LUHMES (cell line): ENCODE data around the genes SERINC2 and CCDC28B.

DNA sequence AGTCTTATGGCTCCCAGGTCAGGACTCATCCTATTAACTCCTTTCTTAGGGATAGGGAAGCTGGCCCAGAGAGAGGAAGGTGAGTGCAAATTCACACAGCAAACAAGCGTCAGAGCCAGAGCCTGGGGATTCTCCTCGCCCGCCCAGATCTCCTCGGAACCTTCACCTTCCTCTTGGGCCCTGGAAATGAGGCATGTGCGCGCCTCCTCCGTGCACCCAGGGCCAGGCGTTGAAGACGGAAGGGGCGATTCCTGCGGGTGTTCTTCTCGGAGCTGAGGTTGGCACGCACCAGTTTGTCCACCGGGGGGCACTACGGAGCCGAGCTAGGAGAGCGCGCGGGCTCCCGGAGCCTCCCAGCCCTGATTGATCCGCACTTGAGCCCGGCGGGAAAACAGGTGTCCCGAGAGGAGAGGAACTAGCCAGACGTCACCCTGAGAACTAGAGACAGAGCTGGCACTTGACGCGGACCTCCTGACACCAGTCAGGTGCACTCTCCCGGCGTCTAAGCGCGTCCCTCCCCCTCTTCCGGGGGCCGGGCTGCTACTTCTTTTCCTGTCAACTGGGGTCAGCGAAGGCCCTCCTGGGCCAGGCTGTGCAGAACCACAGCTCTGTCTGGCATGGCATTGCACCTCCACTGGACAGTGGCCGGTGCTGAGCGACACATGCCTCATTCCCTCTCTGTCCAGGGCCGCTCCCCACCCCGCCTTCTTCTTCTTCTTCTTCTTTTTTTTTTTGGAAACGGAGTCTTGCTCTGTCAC, 18.3 kb upstream of the SERINC2 start:
- PRO-cap: bidirectional peak, plus-strand start at position 367 of the sequence, minus-strand start at position 235 of the sequence

DNA sequence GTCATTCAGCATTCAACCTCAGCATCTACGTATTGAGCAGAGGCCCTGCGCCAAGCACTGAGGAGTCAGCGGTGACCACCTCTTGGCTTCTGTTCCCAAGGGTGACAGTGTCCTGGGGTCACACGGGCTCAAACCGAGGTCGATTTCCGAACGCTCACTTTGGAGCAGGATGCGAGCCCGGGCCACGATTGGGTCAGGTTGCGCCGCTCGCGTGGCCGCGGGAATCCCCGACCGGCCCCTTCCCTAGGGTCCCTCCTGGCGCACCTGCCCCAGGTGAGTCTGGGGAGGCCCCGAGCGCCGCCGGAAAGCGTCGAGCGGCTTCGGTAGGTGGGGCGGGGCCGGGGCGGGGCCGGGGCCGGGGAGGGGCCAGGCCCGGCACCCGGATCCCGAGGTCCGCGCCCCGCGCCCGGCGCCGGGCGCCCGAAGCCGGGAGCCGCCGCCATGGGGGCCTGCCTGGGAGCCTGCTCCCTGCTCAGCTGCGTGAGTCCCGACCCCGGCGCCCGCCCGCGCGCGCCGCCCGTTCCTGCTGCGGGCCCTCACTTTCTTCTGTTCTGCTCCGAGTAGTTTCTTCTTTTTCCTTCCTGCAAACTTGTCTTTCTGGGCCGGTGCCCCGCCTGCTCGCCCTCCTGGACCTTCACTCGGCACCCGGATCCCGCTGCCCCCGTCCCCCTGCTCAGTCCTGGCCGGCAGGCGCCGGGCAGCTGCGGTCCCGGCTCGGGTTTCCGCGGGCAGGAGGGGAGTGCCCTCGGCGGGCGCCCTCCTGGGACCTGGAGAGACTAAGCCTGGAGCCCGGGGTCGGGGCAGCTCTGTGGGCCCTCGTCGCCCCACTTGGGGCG, at the start of gene SERINC2:
Gene SERINC2, plus strand, starts transcription at position 389 of the 836 bp plus-strand sequence.
- PRO-cap: unidirectional peak, plus-strand start at position 361 of the sequence; unidirectional peak, plus-strand start at position 388 of the sequence

DNA sequence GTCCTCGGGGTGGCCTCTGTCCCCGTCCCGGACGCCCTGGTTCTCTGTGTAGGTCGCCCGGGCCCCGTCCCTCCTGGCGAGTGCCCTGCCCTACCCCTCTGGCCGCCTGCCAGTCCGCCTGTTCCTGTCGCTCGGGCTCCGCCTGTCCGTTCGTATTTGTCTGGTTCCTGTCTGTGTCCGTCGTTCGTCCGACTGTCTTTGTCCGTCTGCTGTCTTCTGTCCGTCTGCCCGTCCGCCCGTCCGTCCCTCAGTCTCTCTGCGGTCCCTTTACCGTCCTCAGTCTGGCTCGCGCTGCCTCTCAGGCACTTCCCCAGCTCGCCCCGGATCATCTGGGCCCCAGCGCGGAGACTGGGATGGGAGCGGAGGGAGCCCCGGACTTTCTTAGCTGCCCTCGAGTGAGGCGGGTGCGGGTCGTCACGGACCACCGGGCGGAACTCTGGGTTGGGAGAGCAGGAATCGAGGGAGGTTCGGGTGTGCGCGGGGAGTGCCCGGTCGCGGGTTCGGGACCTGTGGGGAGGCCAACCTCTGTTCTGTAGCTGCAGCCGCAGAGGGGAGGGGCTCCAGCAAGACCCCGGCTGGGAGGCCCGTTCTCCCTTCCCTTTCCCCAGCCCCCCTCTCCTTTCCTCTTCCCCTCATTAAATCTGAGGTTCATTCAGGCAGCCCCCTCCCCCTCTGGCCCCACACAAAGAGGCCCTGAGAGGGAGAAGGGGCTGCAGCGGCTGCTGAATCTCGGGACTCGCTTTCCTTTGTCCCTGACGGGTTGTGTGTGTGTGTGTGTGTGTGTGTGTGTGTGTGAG, 846 bp downstream of the SERINC2 start:
- PRO-cap: bidirectional peak, plus-strand start at position 152 of the sequence, minus-strand start at position 83 of the sequence

DNA sequence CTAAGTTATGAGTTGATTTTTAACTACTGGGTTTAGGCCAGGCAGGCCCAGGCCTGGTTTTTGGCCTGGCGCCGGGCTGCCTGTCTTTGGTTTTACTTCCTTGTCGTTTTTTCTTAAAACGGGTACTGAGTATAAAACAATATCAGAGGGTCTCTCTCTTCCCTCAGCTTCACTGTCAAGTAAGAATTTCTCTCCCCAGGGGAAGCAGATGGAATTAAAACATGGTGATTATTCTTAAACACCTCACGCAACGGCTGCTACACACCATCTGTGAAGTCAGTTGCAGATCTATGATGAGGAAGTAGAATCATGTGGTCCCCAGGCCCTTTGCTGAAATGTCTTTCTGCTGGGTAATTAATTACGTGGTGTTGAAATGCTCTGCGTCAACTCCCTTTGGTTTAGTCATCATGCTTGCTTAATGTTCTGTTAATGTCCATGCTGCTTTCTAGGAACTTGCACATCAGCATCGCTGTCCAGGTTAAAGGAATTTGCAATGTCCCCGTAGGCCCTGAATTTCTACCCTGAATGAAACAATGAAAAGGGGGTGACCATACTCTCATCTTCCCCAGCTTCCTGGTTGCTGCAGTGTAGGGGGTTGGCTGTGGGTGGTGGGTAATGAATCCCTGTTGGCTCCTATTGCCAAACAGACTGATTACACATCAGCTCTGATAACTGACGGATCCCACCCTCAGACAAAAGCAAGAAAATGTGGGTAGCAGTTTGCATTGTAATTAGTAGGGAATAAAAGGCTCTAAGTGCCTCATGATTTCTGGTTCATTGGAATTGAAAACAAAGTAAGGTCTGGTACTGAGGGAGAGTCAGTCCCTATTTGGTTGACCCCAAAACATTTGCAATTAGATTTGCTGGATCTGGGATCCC, 70.4 kb downstream of the SERINC2 start:
- PRO-cap: bidirectional peak, plus-strand start at position 278 of the sequence, minus-strand start at position 273 of the sequence

- PRO-cap: no peak
Observed at GRCh38 chr1:31505550-31506358, 70.6 kb upstream of the TINAGL1 start.

DNA sequence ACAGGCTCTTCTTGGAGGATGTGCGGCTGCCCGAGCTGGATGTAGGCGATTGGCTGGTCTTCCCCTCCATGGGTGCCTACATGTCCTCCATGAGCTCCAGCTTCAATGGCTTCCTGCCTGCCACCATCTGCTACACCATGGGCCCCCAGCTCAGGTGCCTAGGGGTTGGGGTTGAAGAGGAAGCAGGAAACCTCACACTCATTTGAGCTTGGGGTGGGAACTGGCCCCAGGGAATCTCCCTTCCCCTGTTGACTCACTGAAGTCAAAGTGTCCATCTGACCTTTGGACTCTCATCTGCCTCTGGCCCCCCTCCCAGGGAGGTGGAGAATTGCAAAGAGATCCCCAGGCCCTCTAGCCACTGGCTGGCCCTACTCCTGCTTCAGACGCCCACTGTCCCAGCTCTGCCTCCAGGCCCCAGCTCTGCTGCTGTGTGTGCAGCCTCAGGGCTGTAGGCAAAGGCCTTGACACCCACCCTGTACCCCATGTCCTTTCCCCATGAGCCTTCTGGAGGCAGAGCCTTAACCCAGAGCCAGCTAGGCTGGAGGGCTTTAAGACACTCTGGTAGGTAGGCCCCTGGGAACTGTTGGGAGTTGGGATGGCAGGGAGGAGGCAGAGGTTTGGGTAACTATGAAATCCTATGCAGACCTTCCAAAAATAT, 67.1 kb upstream of the TINAGL1 start:
- PRO-cap: no peak

GRCh38 chr1:31511078-31511532, 65.2 kb upstream of the TINAGL1 start:
- PRO-cap: no peak

- PRO-cap: no peak
Observed at GRCh38 chr1:31617250-31617526, 301 bp upstream of the HCRTR1 start.

DNA sequence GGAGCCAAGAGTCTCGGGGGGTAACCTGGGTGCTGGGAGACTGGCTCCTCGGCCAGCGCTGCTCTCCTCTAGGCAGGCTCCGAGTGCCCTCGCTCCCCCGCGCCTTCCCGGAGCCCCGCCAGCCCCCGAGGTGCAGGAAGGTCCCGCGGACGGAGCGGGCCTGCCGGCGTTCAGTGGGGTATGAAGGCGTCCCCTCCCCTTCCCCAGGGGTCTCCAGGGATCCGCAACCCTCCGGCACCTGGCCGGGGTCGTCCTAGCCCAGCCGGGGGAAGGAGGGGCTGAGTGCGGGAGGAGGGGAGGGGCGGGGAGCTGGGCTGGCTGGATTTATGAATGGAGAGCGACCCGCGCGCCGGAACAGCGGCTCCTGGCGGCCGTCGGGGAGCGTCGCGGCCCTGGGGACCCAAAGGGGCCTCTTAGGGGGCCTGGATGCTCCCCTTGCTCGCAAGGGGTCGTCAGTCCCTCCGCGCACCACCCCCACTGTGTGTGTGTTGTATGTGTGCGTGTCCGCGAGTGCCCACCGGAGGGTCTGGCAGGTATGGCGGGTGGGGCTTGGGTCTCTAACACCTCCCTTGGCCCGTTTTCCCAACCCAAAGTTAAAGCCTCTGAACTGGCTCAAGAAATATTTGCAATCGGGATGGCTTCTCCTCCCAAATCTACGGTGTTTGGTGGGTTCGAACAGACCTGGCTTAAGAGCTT, 608 bp downstream of the HCRTR1 start:
- PRO-cap: no peak

- PRO-cap: no peak
Observed at GRCh38 chr1:31625366-31626071, 8.0 kb downstream of the HCRTR1 start.

- PRO-cap: bidirectional peak, plus-strand start at chr1:31761184, minus-strand start at chr1:31761018
Observed at GRCh38 chr1:31760319-31761607, 3.4 kb downstream of the ADGRB2 start.

DNA sequence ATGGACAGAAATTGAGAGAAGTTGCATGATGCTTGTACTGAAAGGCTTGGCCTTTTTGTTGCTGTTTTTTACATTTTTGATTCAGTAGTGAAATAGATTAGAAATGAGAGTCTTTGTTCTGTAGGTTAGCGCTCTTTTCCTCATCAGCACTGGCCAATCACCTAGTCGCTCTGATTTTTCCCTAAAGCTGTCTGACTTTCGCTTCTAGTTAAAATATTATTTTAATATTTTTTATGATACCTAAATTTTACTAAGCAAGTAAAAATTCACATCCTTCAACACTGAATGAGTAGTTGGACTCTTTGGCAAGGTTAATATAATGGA, 1.4 kb downstream of the KHDRBS1 start:
- PRO-cap: no peak

DNA sequence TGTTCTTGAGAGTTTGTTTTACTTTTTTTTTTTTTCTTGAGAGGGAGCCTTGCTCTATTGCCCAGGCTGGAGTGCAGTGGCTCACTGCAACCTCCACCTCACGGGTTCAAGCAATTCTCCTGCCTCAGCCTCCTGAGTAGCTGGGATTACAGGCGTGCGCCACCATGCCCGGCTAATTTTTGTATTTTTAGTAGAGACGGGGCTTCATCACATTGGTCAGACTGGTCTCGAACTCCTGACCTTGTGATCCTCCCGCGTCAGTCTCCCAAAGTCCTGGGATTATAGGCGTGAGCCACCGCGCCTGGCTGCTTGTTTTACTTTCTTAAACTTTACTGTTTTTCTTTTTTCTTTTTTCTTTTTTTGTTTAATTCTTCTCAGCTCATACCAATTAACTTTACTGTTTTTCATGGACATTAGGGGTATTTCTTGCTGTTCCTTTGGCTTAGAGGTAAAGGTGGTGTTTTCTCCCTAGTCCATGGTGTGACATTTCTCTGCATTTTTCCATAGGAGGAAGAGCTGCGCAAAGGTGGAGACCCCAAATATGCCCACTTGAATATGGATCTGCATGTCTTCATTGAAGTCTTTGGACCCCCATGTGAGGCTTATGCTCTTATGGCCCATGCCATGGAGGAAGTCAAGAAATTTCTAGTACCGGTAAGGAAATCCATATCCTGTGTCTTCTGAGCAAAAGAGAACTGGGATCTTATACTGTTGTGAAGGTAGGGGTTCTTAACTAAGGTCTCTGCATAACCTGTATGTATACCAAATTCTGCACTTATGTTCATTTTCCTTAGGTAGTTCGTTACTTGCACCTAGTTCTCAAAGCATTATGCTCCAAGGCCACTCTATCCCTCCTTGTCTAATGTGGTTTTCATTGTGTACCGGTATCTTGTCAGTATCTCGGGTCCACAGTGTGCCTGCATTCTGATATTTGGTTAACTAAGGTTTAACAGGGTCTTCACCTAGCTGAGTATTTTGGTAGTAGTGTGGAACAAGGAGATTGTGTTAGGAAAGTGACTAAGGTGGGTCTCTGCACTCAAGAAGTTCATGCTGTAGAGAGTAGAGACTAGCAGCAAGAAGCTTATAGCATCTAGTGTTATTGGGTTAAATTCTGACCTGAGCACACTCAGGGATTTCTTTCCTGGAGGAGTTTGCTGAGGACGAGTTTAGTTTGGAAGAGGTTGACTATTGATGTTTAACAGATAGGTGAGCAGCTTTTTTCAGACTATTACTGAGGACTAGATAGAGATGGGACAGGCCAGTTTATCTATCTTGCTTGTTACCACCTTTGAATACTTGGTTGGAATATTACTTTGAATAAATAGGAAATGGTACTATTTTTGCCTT, 19.5 kb downstream of the KHDRBS1 start:
- PRO-cap: no peak

- PRO-cap: bidirectional peak, plus-strand start at chr1:32200621, minus-strand start at chr1:32200313; bidirectional peak, plus-strand start at chr1:32200807, minus-strand start at chr1:32200712
Observed at GRCh38 chr1:32200086-32200928, at the start of gene CCDC28B. Gene CCDC28B, plus strand, starts transcription at chr1:32200595.

GRCh38 chr1:32322529-32323058, 13.4 kb downstream of the MARCKSL1 start:
- PRO-cap: no peak

DNA sequence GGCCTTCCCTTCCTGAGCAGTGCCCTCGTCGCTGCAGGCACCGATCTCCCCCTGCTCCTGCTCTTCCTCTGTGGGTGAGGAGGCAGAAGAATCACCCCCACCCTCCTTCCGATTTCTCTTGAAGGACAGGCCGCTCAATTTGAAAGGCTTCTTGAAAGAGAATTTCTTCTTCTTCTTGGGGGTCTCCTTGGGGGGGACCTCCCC, 1.4 kb downstream of the MARCKSL1 start:
- PRO-cap: no peak

- PRO-cap: bidirectional peak, plus-strand start at chr1:32500421, minus-strand start at chr1:32500379; bidirectional peak, plus-strand start at chr1:32500882, minus-strand start at chr1:32500756
Observed at GRCh38 chr1:32500314-32501166, 35.7 kb downstream of the ZBTB8B start.

GRCh38 chr1:32704061-32704528, 1.5 kb upstream of the SYNC start:
- PRO-cap: no peak

- PRO-cap: bidirectional peak, plus-strand start at chr1:32753998, minus-strand start at chr1:32753856
Observed at GRCh38 chr1:32753657-32753905, 12.0 kb downstream of the KIAA1522 start.

DNA sequence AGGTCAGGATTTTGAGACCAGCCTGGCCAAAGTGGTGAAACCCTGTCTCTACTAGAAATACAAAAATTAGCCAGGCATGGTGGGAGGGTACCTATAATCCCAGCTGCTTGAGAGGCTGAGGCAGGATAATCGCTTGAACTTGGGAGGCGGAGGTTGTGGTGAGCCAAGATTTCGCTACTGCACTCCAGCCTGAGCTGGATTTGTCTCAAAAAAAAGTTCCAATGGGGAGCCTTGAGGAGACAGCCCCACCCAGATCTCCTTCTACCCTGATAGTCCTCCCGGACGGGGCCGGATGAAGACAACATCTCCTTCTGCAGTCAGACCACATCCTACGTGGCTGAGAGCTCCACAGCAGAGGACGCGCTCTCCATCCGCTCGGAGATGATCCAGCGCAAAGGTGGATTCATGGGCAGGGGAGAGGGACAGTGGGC, 26.8 kb downstream of the KIAA1522 start:
- PRO-cap: no peak